Sigmoid colon (tissue), 4 donors: ENCODE data around the gene NDUFS8.

DNA sequence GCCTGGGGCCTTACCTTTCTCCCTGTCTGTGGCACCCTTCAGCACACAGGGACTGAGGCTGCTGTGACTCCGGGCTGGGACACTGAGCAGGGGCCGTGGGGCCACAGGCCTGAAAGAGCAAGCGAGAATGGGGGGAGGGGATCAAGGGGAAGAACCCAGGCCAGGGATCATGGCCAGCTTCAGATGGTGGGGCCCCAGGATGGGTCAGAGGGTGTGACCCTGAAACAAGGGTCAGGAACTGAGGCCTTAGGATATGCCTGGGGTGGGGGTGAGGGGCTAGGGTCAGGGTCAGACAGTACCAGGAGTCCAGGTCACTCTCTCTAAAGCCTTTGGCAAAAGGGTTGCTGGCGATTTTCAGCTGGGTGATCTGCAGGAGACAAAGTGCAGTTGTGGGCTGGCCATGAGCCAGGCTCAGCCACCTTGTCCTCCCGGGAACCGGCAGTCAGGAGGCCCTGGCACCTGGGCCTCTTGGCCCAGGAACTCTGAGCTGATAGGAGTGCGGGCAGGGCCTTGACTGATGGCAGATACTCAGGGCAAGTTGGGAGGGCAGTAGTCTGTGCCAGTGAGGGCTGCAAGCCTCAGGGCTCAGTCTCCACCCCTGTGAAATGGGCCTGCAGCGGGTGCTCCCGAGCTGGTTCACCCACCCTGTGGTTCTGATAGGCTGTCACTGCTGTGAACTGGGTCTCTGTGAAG is 2.7 kb upstream of the NUDT8 start:
- PRO-cap = no peak
- RAMPAGE, long total RNA, 4 experiments = no peak in any of the 4 experiments

- PRO-cap = no peak
- RAMPAGE, long total RNA, 4 experiments = no peak in any of the 4 experiments
Measured at GRCh38 chr11:67647497-67647831, 3.1 kb downstream of the ACY3 start.

GRCh38 chr11:67757785-67758466 is 83.5 kb upstream of the ALDH3B2 start:
- PRO-cap = no peak
- RAMPAGE, long total RNA, 4 experiments = no peak in any of the 4 experiments

- PRO-cap = no peak
- RAMPAGE, long total RNA, 4 experiments = no peak in any of the 4 experiments
Measured at GRCh38 chr11:67762938-67763279, 88.5 kb upstream of the ALDH3B2 start.

- PRO-cap = no peak
- RAMPAGE, long total RNA, 4 experiments = no peak in any of the 4 experiments
Measured at GRCh38 chr11:67887078-67887814, 116.7 kb downstream of the UNC93B1 start.

DNA sequence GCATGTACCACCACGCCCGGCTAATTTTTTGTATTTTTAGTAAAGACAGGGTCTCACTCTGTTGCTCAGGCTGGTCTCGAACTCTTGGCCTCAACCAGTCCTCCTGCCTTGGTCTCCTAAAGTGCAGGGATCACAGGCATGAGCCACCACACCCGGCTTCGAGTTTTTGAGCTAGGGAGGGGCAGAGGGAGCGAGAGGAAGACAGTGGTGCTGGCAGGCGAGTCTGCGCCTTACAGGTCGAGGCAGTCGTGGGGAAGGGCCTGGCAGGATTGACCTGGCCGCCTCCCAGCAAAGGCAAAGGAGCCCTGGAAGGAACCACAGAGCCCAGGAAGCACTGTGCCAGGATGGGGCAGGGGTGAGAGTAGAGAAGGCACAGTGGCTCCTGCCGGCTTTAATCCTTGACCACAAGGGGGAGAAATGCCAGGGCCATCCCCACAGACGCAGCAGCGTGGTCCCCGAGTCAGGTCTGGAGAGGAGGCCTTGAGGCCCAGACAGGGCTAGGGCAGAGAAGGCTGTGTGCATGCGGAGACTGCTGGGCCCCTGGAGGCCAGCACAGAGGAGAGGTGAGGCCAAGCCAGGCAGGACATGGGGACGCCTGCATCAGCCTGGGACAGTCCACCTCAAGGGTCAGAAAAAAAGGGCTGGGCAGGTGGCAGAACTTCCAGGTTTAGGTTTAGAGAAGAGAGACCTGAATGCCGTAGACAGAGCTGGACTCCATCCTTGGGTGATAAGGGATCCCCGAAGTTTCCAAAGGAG is 9.9 kb upstream of the NDUFS8 start:
- PRO-cap = no peak
- RAMPAGE, long total RNA, 4 experiments = no peak in any of the 4 experiments

- PRO-cap = no peak
- RAMPAGE, long total RNA, 4 experiments = no peak in any of the 4 experiments
Measured at GRCh38 chr11:68021211-68022033, 9.1 kb upstream of the NDUFS8 start.

DNA sequence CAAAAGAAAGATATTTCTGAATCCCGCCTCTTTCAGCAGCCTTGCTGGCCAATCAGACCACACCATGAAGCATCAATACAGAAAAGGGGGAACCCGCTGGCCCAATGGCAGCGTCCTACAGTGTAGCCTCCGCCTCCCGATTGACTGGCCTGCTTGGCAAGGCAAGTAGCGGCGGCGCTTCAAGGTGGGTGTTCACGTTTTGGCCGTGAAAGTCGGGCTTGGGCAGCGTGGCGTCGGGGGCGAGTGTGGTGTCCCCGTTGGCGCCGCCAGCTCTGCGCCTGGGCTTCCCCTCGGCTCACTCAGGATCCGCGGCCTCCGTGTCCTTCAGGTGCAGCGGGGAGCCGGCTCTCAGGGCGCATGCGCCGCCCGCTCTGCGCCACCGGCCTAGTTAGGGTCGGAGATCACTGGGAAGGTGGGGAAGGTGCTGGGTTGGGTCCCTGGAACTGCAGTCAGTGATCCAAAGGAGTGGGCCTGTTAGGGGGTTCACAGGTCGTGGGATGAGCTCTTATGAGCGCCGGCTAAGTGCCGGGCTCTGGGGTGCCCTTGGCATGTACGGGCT is at the start of gene NDUFS8:
TSS of gene NDUFS8 (plus strand) at position 132 of the 559 bp plus-strand sequence.
- PRO-cap = no peak
- RAMPAGE, long total RNA, 4 experiments = start-site peak on the plus strand in 4 of 4 experiments, centred at positions 141 to 148 of the sequence, 815 to 2,935 reads per replicate

DNA sequence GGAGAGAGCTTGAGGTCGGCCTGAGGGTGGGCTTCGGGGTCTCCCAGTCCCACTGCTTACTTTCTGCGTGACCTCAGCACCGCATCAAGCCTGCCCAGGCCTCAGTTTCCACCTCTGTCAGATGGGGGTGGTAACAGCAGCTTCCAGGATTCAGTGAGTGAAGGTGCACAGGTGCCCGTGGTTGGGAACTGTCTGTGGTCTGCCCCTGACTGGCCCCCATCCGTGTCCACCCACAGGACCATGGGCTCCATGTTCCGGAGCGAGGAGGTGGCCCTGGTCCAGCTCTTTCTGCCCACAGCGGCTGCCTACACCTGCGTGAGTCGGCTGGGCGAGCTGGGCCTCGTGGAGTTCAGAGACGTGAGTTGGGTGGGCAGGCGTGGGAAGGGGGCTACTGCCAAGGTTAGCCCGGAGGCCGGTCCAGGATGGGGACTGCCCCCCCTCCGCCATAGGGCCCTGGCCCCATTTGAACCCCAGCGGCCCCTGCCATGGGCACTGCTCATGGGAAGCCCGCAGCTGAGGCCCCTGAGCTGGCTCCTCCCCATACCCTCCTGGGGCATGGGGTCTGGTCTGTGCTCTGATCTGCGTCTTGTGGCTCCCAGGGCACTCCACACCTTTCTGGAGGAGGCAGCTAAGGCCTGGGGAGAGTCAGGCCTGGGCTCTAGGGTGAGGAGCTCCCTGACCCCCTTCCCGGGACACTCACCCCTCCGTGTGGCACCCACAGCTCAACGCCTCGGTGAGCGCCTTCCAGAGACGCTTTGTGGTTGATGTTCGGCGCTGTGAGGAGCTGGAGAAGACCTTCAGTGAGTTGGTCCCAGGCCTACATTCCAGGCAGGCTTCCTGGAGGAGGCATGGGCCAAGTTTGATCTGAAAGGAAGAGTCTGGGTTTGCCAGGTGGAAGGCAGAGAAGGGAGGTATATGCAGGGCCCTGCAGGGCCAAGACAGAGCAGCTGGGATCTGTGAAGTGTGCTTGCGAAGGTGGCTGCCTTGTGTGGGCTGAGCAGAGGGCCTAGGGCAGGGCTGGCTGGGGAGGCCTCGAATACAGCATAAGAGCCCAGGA is 2.5 kb downstream of the TCIRG1 start:
- PRO-cap = no peak
- RAMPAGE, long total RNA, 4 experiments = no peak in any of the 4 experiments

- PRO-cap = no peak
- RAMPAGE, long total RNA, 4 experiments = no peak in any of the 4 experiments
Measured at GRCh38 chr11:68081137-68082294, 39.7 kb downstream of the CHKA start.

GRCh38 chr11:68141662-68142457 is 20.7 kb upstream of the CHKA start:
- PRO-cap = no peak
- RAMPAGE, long total RNA, 4 experiments = no peak in any of the 4 experiments

DNA sequence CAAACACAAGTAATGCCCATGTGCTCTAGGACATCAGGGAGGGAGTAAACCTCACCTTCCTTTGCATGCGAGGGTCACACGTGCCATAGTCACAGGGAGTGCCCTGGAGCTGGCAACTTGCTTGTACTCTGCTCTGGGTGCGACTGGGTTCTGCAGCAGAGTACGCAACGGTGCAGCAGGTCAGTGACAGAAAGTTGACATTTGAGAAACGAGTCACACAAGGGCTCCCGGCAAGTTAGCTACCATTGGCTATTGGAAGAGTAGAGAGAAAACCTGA is 32.6 kb upstream of the CHKA start:
- PRO-cap = no peak
- RAMPAGE, long total RNA, 4 experiments = no peak in any of the 4 experiments

- PRO-cap = no peak
- RAMPAGE, long total RNA, 4 experiments = no peak in any of the 4 experiments
Measured at GRCh38 chr11:68215181-68215803, 2.2 kb upstream of the KMT5B start.

- PRO-cap = no peak
- RAMPAGE, long total RNA, 4 experiments = no peak in any of the 4 experiments
Measured at GRCh38 chr11:68266503-68266770, 5.3 kb downstream of the C11orf24 start.

GRCh38 chr11:68314233-68314423 is 1.7 kb downstream of the LRP5 start:
- PRO-cap = no peak
- RAMPAGE, long total RNA, 4 experiments = no peak in any of the 4 experiments

- PRO-cap = no peak
- RAMPAGE, long total RNA, 4 experiments = no peak in any of the 4 experiments
Measured at GRCh38 chr11:68321726-68322121, 9.3 kb downstream of the LRP5 start.

DNA sequence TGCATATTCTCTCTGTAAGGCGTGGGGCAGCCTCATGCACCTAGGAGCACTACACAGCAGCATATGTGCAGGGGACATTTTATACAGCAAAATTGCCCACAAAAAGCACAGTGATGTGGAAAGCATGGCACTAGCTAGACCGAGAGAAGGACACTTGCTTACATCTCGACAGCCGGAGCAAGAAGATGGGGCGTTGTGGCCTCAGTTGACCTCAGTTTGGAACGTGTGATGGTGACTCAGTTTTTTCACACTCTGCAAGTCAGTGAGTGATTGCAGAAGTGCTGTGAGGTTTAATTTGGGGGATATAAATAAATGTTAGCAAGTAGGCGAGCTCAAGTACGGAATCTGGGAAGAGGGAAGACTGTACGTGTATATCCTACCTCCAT is 23.3 kb downstream of the LRP5 start:
- PRO-cap = no peak
- RAMPAGE, long total RNA, 4 experiments = no peak in any of the 4 experiments

- PRO-cap = no peak
- RAMPAGE, long total RNA, 4 experiments = no peak in any of the 4 experiments
Measured at GRCh38 chr11:68342317-68343352, 30.2 kb downstream of the LRP5 start.

- PRO-cap = no peak
- RAMPAGE, long total RNA, 4 experiments = no peak in any of the 4 experiments
Measured at GRCh38 chr11:68446081-68446905, 14.3 kb upstream of the PPP6R3 start.

DNA sequence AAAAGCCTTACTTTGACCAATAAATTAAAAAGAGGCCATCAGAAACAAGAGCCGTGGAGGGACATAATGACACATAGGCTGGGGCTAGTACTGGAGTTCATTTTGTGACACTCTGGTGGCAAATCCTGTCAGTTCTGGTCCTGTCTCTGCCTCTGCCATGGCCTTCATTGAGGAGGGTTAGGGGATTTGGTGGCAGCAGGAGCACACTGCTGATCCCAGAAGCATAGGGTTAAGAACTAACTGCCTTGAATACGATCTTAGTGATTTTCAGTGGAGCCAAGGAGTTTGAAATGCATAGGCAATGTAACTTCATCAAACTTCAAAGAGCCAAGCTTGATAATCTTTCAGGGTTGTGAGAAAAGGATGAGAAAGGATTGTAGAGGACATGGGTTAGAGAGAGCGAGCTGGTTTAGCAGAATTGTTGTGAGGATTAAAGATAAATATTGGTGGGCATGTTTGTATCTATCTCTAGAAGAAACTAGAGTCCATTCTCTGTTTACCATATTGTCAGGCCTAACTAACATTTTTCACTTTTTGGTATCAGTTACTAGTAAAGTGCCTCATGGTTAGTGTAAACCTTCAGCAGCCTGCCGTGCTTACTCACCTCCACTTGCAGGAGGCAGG is 20.7 kb downstream of the PPP6R3 start:
- PRO-cap = no peak
- RAMPAGE, long total RNA, 4 experiments = no peak in any of the 4 experiments